Placental epithelial cell (primary cell): ENCODE results near the gene IL17C.

DNA sequence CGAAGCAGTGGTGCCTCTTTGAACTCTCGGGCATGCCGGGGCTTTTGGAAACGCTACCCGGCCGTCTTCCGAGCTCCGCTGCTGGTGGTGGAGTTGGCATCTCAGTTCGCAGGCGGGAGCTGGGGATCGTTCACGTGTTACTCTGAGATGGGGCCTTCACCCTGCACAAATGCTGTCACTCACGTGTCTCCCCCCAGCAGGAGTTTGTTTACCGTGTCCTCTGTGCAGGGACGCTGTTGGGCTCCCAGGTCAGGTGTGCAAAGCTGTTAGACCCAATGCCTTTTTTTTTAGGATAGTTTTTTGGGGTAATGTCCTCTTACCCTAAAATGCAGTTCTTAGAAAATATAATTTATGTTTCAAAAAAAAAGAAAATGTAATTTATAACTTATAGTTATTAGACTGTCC lies 34.0 kb downstream of the BANP start:
- CAGE, long polyA plus RNA = no peak

GRCh38 chr16:88026708-88027168 lies 75.5 kb downstream of the BANP start:
- CAGE, long polyA plus RNA = no peak

- CAGE, long polyA plus RNA = no peak
Observed at GRCh38 chr16:88143495-88144523, 192.6 kb downstream of the BANP start.

- CAGE, long polyA plus RNA = no peak
Observed at GRCh38 chr16:88232333-88233249, 150.2 kb upstream of the ZNF469 start.

DNA sequence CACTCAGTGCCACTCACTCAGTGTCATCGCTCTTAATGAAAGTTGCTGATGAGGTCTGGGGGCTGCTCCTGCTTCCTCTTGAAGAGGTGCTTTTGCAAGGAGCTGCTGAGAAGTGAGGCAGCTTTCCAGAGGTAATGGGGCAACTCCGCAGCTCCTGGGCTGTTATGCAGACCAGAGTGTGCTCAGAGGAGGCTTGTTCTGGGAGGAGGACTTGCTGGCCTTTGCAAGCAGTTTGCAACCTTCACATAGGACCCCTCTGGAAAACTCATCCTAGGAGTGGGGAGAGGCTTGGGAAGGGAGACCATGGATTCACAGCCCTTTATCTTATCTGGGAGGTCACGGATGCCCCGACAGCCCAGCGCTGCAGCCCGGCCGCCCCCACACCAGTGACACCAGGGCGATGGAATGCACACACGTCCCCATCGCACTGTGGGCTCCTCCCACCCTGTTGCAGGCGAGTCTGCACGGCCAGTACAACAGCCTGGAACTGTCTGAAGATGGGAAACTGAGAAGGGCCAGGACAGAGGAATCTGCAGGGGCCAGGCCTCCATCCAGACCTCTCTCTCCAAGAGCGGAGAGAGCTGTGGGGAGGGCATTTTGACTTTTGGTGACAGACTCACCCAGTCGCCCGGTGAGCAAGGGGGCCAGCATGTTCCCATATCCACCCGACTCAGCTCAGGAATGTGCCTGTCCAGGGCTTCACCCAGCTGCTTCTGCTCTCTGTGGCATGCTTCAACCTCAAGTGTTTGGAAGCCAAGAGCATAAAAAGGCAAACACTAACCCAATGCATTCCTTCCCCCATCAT lies 78.7 kb upstream of the ZNF469 start:
- CAGE, long polyA plus RNA = no peak

- CAGE, long polyA plus RNA = no peak
Observed at GRCh38 chr16:88430494-88431244, 22.4 kb upstream of the ZFPM1 start.

DNA sequence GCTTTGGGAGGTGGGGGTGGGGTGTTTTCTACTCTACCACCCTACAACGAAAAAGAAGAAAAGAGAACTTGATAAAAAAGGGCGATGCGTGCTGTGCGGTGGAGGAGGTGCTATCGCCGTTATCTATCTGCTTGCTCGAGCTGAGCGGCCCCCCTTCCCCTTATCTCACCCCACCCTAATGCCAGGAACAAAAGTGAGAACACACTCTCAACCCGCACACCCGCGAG lies 14.6 kb downstream of the ZFPM1 start:
- CAGE, long polyA plus RNA = no peak

GRCh38 chr16:88484803-88485241 lies 31.7 kb downstream of the ZFPM1 start:
- CAGE, long polyA plus RNA = no peak

GRCh38 chr16:88526609-88527348 lies 43.4 kb upstream of the ZC3H18 start:
- CAGE, long polyA plus RNA = no peak

- CAGE, long polyA plus RNA = no peak
Observed at GRCh38 chr16:88552669-88553326, 17.4 kb upstream of the ZC3H18 start.

- CAGE, long polyA plus RNA = no peak
Observed at GRCh38 chr16:88631218-88631971, 7.0 kb upstream of the IL17C start.

- CAGE, long polyA plus RNA = no peak
Observed at GRCh38 chr16:88638030-88638626, at the start of gene IL17C. TSS of gene IL17C (plus strand) at chr16:88638572.

DNA sequence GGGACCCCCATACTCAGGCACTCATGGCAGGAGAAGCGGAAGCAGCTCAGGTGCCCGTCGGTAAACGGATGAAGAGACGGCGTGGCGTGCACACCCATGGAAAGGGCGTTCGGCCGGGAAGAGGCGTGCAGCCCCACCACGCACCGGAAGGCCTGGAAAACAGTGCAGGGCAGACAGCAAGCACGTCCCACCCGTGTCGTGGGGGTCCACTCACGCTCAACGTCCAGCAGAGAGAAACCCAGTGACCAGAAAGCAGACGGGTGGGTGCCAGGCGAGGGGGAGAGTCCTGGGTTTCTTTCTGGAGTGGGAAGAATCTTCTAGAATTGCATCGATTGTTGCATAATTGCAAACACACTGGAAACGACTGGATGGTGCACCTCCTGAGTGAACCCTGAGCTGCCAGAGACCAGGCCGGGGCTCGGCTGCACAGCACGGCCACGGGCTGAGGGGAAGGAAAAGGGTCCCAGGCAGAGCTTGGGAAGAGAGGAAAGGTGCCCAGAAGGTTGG lies 3.2 kb downstream of the RNF166 start:
- CAGE, long polyA plus RNA = no peak

GRCh38 chr16:88703428-88704497 lies 2.4 kb downstream of the RNF166 start:
- CAGE, long polyA plus RNA = no peak

DNA sequence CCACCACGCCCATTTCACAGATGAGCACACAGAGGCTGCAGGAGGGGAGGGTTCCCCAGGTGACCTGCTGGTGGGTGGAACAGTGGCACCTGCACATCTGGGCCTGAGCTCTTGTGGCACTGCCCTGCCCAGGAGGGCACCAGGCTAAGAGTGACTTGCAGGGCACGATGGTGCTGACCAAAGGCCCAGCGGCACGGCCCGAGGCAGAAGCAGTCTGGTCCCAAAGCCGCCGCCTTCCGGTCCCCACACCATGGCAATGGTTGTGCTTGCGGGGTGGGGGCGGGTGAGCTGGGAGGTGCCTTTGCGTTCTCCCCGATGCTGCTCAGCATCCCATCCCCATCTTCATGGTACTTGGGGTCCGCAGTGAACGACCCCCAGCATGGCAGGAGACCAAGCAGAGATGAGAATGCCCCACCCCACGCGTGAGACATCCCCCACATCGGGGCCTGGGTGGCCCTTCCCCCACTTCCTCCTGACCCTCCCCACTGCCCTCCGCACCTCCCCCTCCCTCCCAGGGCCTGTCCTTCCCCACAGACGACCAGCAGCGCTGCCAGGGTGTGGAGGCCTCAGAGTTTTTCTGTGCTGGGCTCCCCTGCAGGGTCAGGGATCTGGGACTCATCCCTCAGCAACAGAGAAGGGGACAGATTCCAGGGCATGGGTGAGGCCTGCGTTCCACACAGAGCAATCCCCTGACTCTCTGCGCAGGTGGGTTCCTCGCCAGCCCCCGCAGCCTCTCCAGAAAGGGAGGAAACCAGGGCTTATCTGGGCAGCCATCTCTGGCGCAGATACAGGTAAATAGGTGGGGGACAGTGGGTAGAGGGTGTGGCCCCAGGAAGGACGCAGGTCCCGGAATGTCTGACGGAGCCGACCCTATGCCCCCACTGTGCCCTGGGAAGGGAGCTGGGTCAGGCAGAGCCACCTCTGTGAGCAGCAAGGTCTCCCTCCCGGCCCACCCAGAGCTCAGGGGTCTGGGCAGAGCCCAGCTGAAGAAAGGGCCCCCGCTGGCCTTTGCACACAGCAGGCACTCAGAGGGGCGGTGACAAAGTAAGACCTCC lies 23.4 kb downstream of the PIEZO1 start:
- CAGE, long polyA plus RNA = no peak

DNA sequence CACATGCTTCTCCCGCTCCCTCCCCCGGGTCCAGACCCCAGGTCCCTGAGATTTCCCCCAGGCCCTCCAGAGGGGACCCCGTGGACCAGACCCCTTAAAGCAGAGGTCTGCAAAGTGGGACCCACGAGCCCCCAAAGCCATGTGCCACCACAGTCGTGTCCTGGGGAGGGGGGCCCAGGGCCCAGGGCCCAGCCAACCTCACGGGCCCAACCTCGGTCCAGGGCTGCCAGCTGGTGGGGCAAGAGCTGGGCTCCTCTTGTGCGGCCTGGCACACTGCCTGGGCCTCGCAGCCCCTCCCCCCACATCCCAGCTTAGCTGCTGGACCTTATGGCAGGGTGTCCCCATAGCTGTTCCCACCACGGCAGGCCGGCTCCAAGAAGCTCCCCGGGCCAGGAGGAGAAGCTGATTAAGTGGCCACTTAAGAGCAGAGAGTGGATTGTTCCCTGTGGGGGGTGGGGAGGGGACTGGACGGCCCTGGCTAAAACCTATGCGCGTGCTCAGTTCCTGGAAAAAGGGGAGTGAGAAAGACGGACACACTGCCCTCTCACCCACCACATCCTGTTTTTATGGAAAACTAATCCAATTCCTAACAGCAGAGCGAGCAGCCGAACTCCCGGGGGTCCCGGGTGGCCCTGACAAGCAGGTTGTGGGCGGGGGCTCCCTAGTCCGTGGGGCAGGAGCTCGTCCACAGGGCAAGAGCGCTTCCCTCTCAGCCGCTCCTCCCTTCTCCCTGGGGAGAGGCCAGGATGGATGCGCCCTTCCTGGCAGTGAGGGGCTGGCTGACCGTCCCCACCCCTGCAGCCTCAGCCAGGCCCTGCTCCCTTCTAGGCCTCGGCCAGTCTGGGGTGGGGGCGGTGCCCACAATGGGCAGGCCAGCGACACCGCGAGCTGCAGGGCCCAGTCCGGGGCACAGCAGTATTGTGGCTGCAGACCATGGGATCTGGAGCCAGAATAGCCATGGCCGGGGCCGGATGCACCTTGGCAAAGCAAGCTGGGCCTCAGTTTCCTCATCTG lies 16.8 kb downstream of the PIEZO1 start:
- CAGE, long polyA plus RNA = no peak

DNA sequence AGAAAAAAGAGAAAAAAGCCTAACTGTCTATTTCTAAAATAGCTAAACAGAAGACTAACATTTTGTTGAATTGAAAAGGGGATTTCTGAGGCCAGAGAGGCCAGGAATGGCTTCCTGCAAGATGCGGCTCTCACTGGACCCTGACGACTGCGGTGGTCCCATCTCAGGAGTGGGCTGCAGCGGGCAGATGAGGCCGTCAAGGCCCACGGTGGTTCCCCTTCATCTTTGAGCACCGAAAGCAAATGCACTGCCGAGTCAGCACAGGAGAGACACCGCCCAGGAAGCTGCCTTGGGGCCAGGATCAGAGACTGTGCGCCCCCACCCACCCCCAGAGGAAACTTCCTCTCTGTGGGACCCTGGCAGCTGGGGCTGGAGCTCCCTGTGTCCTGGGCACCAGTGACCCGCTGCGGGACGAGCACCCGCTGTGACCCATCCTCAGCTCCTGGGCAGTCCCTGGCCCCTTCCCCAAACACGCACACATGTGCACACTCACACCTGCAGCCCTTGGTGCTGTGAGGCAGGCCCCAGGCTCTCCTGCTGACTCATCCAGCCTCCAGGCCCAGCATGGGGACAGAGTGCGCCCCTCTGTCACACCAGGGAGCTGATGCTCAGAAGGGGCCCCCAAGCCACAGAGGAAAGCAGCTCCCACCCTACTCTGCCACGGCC lies 3.9 kb downstream of the PIEZO1 start:
- CAGE, long polyA plus RNA = no peak

DNA sequence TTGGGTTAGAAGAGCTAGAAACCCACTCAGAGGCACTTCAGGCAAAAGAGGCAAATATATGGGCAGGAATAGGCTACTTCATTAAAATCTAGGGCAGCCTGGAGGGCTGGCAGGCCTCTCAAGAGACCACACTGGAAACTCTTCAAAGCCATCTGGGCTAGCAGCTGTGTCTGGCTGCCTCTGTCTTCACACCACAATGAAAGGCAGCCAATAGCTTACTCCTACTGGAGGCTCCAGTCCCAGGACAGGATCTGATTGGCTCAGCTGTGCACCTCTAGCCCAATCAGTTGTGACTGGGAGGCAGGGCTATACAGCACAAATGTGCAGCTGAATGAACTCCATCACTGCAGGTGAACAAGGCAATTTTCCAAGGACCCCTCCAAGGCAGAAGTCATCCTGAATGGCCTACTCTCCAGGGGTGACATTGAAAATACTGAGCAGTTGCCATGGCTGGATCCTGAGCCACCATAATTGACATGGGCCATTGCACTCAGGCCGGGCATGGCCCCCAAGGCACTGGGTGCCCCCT lies 4.5 kb upstream of the CDT1 start:
- CAGE, long polyA plus RNA = no peak

DNA sequence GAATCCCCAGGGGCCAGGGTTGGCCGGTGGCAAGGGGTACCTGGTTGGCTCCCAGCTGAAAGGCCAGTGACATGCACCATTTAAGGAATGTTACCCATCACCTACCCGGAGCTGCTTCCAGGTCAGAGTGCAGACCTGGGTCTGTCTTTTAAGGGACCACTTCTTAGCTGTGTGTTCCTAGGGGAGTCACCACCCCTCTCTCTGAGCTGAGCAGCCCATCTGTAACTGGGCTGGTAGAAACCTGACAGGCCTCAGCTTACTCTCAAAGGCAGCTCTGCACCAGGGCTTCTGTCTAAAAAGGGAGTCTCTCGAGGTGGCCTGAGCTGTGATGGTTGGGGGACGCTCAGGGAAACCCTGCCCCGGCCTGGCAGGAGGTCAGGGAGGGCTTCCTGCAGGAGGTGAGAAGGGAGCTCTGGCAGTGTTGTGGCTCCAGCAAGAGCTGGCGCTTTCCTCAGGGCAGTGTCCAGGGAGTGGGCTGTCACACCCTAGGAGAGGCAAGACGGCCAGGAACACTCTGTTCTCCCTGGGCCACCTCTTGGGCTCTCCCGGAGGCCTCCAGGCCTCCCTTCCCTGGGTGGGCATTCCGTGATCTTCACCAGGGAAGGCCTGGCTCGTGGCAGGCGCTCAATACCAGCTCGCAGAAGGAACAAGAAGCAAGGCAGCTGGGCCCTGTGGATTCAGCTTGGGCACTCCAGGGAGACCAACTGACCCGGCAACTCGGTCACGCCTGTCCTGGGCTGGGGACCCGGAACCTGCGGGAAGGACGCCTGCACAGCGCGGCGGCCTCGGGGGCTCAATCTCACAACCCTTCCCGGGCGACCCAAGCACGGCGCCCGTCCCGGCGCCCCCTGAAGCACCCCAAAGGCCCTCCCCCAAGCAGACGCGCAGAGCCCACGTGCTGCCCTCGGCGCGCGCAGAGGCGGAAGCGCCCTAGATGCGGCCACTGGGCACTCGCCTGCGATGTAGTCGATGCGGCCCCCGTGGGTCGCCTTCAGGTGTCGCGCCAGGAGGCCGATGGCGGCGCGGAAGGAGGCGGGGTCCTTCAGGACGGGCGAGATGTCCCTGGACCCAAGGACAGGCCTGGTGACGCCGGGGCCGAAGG lies 782 bp downstream of the APRT start:
- CAGE, long polyA plus RNA = no peak

DNA sequence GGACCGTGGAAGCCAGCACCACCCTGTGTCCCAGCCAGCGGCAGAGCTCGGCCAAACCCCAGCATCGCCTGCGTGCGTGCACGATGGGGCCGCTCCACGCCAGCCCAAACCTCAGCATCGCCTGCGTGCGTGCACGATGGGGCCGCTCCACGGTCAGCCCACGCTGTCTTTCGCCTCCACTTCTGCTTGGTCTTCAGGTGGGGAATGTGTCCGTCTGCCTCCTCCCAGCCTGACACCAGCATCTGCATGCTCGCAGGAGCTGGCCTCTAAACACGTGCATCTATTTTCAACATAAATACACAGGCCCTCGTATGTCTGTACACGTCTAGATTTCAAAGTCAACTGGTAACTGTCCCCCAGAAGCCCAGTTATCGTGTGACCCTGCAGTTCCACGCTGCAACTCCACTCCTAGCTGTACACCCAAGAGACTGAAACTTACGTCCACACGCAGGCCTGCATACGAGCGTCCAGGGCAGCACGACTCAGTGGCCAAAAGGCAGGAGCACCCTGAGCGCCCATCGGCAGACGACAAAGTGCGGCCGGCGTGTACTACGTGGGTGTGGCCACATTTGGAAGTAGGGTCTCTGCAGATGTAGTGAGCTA lies 13.7 kb downstream of the GALNS start:
- CAGE, long polyA plus RNA = no peak